Placental epithelial cell (primary cell): ENCODE results near the genes IQUB and NDUFA5.

GRCh38 chr7:123534308-123534704, at the start of gene IQUB:
TSS of gene IQUB (minus strand) at chr7:123534595.
- CAGE, long polyA plus RNA: no peak

DNA sequence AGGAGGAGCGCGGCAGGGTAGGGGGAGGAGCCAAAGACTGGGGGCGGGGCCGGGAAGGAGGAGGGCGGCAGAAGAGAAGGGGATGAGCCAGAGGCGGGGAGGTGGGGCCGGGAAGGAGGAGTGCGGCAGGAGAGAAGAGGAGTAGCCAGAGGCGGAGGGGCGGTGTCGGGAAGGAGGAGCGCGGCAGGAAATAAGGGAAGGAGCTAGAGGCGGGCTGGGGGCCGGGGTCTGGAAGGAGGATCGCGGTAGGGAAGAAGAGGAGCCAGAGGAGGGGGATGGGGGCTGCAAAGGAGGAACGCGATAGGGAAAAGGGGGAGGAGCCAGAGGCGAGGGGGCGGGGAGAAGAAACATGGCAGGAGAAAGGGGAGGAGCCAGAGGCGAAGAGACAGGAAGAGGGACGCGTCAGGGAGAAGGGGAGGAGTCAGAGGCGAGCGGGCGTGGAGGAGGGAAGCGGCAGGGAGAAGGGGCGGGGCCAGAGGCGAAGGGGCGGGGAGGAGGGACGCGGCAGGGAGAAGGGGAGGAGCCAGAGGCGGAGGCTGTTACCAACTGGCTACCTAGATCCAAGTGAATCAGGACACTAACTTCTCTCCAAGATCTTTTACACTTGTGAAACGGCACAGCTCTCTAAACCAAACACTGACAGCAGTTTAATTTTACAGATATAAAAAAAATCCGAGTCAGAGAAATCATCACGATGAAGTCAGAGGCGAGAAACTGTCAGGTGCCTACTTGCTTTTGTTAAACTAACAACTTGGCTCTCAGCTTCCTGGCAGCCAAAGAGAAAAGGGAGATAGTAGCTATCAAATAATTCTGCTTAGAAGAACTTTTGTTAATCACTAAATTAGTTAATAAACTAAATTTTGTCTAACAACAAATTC, 549 bp upstream of the IQUB start:
- CAGE, long polyA plus RNA: no peak

- CAGE, long polyA plus RNA: no peak
Measured at GRCh38 chr7:123556958-123557649, 514 bp downstream of the NDUFA5 start.

- CAGE, long polyA plus RNA: no peak
Measured at GRCh38 chr7:123557650-123558594, at the start of gene NDUFA5. TSS of gene NDUFA5 (minus strand) at chr7:123557818.

- CAGE, long polyA plus RNA: no peak
Measured at GRCh38 chr7:123671468-123672160, 15.9 kb downstream of the LMOD2 start.

GRCh38 chr7:123719094-123720357, 29.3 kb downstream of the WASL start:
- CAGE, long polyA plus RNA: no peak

DNA sequence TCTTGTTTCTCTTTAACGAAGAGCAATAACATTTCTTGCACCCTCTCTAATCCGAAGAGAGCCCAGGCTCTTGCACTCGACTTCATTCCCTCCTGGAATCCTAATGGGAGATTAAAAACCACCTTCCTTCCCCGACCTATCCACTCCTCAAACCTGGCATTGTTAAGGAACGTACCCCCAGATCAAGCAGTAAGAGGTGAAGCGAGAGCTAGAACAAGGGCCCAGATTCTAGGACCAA, 837 bp downstream of the WASL start:
- CAGE, long polyA plus RNA: no peak

GRCh38 chr7:123754456-123754793, 5.6 kb upstream of the WASL start:
- CAGE, long polyA plus RNA: no peak

DNA sequence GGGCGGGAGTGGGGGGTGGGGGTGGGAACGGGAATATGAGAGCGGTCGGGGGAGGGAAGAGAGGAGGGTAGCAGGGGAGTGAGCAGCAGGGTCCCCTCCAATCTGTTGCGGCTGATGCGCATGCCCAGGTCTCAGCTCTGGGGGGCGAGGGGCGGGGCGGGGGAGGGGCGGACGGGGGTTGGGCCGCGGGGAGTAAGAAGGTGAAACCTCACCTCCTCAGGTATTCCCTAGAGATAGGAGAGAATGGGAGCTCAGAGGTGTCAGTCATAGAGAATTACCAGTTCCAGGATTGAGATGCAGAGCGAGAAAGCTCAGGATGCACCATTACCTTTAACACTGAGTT, 585 bp upstream of the GPR37 start:
- CAGE, long polyA plus RNA: no peak

- CAGE, long polyA plus RNA: no peak
Measured at GRCh38 chr7:124992863-124993529, 63.4 kb upstream of the POT1 start.

- CAGE, long polyA plus RNA: no peak
Measured at GRCh38 chr7:126370318-126370706, 882.4 kb downstream of the GRM8 start.

- CAGE, long polyA plus RNA: no peak
Measured at GRCh38 chr7:127253441-127254333, 946 bp upstream of the GRM8 start.

GRCh38 chr7:127413713-127414571, 21.4 kb upstream of the ZNF800 start:
- CAGE, long polyA plus RNA: no peak

- CAGE, long polyA plus RNA: no peak
Measured at GRCh38 chr7:127592462-127593479, 765 bp upstream of the FSCN3 start.

- CAGE, long polyA plus RNA: no peak
Measured at GRCh38 chr7:127650763-127652002, 811 bp upstream of the SND1 start.

GRCh38 chr7:127977305-127978391, 53.6 kb downstream of the LRRC4 start:
- CAGE, long polyA plus RNA: no peak

DNA sequence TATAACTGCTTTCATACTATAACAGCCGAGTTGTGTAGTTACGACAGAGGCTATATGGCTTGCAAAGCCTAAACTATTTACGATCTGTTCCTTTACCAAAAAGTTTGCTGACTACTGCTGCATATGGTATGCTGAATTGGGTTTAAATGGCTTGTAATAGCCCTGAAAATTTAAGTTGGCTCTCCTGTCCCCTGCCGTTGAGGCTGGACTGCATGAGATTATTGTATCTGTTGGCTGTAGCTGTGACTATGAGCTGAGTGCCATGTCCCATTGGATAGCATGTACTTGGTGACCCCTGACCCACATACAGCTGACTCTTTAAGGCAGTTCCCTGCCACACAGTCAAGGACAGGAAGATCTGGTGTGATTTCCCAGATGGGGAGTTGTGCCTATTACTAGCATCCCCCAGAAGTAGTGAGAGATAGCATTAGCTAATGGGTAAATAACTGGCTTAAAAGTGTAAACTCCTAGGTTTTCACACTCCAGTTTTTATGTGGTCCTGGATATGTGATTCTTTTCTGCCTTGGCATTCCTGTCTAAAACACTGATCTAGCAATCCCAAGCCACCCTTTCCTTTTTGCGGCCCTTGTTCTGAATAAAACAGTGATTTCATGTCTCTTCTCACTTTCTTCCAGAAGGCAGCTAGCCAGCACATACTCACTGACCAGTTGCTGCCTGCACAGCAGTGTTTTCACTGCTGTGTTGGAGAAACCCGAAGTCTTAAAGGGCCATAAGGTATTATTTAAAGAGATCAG, 36.0 kb downstream of the LRRC4 start:
- CAGE, long polyA plus RNA: no peak

DNA sequence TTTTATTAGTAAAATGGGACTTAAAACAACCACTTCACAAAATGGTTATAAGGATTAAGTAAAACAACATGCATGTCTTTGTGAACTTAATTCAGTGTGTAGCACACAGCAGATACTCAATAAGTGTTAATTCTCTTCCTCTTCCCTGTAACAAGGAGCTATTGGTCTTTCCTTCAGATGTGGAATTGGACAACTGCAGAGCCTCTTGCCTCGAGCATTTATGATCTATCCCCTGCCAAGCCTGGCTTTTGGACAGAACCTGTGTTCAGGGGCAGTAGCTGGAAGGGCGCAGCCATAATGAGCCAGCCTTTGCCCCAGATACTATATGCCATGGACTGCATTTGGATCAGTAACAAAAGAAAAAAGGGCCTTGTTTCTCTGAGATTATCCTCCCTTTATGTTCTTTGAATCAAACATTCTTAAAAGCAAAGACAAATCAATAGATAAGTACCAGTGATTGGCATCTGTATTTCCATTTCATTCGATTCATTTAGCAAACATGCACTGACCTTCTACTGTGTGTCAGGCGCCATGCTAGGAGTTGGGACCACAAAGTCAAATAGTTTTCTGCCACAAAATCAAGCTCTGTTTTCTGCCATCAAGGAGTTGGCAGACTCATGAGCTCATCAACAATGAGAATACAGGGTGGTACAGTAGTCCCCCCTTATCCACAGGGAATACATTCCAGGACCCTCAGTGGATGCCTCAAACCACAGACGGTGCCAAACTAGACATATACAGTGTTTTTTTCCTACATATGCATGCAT, 25.0 kb upstream of the LRRC4 start:
- CAGE, long polyA plus RNA: no peak

DNA sequence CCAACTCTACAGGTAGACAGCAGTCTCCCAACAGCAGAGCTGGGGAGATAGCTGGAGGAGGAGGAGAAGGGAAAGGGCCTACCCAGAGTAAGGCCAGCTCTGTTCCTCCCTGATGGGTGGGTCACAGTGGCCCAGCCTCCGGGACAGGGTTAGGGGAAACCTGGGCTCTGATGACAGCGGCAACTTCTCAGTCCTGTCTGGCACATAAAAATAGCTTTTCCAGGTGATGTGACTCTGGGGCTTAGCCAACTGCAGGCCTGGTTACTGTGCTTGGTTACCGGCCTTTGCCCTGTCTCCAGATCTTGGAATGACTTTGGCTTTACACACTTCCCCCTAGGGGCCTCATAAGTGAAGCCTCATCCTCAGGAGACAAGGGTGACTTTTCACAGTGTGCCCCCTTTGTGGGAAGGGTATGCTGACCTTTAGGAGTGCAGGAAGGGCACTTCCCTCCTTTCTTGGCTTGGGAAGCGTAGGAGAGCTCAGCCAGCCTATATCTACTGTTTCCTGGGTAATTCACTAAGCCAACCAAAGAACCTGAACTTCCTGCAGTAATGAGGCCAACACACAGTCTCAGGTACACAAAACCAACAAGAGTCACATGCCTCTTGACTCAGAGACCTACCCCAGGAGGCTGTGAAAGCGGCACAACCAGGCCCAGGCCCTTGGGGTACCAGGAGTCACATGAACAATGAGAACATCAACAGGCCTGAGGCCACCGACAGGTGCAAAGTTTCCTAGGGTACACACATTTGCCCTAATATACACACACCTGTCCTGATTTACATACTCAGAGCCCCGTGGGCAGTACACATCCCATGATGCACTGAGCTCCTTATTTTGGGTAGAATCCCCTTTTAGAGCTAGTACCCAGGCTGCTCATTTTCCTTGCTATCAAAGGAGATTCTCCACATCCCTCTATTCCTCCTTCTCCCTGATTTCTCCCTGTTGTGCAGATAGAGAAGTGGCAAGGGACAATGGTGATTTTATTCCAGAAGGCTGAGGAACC, 11.6 kb upstream of the HILPDA start:
- CAGE, long polyA plus RNA: no peak

GRCh38 chr7:128453764-128454261, 1.9 kb upstream of the HILPDA start:
- CAGE, long polyA plus RNA: no peak